Kidney epithelial cell (primary cell): ENCODE data around the genes ADI1 and CMPK2.

GRCh38 chr2:3518799-3519871 is at the start of gene ADI1:
Gene ADI1, minus strand, starts transcription at chr2:3519531.
- RAMPAGE, long total RNA: start-site peak on the minus strand at chr2:3519508-3519532, 323 and 294 reads in 2 replicates
- RRBS: under 1% methylated on average over 15 of the region's 114 CpGs

GRCh38 chr2:3557564-3558186 is 458 bp downstream of the RNASEH1 start:
- RAMPAGE, long total RNA: no peak
- RRBS: under 1% methylated on average over 17 of the region's 36 CpGs

DNA sequence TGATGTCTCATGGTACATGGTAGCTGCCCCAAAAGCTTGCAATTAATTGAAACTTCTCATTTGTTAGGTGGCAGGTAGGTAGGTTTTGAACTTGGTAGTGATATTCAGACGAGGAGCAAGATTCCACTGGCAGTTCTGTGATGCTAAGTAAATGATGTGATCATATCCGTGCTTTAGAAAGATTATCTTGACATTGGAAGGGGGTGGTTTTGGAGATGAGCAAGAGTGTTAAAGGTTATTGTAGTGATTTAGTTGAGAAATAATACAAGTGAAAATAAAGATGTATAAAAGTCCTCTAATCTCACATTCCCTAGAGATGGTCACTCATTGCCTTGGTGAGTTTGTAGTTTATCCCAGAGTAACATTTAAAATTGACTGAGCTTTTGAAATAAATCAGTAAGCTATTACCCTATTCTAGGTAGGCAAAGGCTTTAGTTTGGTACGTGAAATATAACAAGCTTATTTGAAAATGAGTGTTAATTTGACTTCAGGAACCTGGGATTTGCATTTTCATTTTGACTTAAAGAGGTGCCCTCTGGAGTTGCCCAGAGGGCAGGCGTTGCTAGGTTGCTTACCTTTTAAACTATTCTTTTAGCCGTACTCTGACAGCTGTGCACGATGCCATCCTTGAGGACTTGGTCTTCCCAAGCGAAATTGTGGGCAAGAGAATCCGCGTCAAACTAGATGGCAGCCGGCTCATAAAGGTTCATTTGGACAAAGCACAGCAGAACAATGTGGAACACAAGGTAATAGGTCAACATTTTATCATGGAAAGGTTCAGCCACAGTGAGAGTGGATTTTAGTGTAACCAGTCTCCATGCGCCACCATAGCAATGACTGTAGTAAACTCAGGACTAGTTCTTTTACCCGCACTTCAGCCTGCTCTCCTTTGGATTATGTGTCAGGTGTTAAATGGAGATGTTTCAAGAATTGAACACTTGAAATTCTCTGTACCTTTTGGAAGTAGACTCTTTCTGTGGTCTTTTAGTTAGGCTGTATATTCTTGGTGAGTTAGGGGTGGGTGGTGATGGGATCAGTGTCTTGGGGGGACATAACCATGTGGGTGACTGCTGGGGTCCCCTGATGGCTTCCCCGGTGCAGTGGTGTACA is 4.8 kb downstream of the RPS7 start:
- RAMPAGE, long total RNA: no peak
- RRBS: 86% methylated on average over 1 of the region's 13 CpGs

DNA sequence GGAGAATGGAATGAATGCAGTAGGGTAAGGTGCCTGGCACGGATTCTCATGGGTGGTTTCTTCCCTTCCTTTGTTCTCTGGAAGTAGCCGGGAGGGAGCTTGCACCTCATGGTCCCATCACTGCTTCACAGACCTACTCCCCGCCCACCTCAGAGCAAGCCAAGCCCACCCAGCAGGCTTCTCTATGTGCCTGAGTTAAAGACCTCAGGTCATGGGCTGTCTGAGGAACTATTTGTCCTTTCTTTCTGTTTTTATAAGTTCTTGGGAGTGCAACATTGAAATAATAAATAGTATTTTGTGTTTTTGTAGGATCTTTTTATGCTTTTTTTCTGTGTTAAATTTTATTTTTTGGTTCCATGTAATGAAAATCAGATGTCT is 3.6 kb downstream of the DCDC2C start:
- RAMPAGE, long total RNA: no peak
- RRBS: no CpG with 5 or more reads among the region's 3 CpGs

GRCh38 chr2:3859230-3859471 is 155.8 kb downstream of the DCDC2C start:
- RAMPAGE, long total RNA: no peak

DNA sequence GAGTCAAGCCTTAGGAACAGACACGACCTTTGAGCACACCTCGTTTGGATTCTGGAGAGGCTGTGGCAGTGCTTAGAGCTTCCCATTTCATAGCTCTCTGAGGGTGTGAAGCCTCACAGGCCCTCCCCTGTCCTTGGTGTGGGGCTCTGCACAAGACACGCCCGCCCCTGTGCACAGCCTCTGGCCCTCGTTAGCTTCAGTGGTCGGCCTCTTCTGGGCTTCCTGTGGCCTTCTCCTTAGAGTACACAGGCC is 208.5 kb downstream of the DCDC2C start:
- RAMPAGE, long total RNA: no peak
- RRBS: no CpG with 5 or more reads among the region's 6 CpGs

GRCh38 chr2:4672952-4673385 is 969.6 kb downstream of the DCDC2C start:
- RAMPAGE, long total RNA: no peak
- RRBS: no CpG with 5 or more reads among the region's 18 CpGs

GRCh38 chr2:5914841-5915208 is 222.6 kb downstream of the SOX11 start:
- RAMPAGE, long total RNA: no peak
- RRBS: no CpG with 5 or more reads among the region's 3 CpGs

DNA sequence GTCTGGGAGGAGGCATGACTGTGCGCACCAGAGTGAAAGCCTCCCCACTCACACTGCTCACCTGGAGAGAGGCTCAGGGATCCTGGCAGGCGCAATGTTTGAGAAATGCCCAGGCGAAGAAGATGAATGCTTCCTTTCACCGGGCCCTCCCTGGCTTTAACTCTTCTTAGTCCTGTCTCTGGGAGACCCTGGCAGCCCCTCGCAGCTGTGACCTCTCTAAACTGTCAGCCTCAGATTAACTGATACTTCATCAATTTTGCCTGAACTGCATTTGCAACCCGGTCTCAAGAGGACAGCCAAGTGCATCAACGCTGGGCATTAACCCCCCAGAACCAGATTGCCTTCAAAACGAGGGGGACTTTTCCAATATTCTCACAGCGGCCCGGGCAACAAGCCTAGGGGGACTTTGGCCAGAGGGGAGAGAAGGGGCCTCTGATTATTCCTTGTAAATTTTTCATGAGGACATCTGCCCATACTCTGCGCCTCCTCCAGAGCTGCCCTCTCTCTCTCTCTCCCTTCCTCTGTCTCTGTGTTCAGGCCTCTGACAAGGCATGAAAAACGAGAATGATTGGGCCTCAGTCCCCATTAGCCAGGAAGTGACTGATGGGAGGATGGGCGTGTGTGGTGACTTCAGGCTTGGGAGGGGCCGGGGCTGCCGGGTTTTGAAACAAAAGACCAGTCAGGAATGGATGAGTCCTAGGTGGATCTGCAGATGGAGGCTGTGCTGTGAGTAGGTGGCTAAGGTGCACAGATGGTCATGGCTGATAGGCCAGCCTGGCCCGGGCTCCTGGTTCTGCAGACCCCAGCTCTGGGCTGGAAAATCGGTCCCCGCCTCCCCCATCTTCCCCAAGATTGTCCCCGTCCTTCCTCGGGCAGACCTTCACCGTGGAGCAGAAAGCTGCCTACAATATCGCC is 93.6 kb downstream of the CMPK2 start:
- RAMPAGE, long total RNA: no peak
- RRBS: no CpG with 5 or more reads among the region's 22 CpGs

DNA sequence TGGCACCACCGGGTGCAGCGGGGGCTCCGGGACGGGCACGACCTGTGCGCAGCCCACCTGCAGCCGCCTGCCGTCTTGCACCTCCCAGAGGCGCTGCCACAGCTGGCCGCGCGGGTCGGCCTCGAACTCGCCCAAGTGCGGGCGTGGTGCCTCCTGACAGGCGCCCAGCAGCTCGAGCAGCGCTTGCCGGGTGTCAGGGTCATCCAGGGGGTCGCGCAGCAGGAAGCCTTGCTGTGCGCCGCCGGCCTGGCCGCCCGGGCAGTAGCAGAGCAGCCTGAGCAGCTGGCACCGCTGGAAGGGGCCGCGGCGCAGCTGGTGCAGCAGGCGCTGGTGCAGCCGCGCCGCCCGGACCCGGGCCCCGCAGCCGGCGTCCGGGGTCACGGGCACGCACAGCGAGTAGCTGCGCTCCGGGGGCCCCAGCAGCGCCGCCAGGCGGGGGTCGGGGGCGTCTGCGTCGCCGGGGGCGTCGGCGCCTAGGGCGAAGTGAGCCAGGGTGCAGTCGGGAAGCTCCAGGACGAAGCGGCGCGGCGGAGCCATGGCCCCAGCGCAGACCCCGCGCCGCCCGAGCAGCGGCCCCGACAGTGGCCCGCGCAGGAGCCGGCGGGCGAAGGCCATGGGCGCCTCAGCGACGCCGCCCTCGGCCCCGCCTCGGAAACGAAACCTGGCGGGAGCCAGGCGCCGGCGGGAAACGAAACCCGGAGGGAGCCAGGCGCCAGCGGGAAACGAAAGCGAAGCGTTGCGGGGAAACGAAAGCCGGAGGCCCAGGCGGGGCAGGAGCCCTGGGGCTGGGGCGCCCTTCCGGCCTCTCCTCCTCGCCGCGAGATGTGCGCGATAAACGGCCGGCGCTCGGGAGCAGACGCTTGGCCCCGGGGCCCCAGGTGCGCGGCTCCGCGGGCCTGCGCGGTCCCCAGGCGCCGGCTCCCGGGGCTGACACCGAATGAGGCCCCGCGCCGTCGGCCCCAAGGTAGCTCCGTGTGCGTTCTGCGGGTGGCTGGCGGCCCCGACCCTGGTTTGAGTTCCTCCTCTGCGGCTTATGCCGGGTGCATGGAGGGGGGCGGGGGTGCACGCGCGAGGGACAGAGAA is at the start of gene CMPK2:
Gene CMPK2 (minus strand): TSS at position 826 of the 1,083 bp plus-strand sequence.
- RAMPAGE, long total RNA: no peak
- RRBS: 1% methylated on average over 64 of the region's 138 CpGs

DNA sequence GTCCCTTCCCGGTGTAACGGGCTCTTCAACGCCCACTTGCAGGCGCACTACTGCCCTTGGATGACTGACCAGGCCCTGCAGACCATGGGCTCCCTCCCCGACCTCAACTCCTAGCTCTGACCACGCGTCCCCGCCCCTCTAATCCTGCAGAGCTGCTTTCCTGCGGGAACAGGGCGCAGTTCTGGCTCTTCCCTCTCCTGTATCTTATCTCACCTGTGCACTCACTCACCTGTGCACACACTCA is 380 bp upstream of the CMPK2 start:
- RAMPAGE, long total RNA: no peak
- RRBS: 2% methylated on average over 1 of the region's 10 CpGs

GRCh38 chr2:6960712-6961253 is 43.6 kb downstream of the RNF144A start:
- RAMPAGE, long total RNA: no peak
- RRBS: no CpG with 5 or more reads among the region's 6 CpGs

DNA sequence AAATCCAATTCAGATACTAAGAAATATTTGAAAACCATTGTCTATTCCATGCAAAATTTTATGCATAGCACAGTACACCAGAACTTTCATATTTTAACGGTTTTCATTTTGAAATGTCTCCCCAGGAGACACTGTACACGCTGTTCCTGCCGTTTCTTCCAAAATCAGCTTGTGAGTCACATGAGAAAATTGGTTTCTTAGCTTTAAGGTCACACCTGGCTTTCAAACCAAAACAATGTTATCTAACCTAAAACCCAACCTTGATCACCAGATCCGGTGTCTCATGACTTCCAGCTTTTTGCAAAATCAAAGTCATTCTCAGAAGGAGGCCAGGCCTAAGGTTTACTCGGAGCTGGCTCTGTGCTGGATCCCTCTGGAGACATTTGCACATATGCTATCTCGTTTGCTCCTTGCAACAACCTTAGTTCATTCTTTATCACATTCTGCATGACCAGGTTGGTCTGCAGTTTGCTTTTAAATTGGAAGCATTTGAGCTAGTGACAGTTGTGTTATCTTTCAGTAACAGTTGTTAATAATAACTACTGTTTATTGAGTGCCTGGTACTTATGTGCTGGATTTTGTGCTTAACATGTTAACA is 105.3 kb downstream of the RNF144A start:
- RAMPAGE, long total RNA: no peak
- RRBS: no CpG with 5 or more reads among the region's 6 CpGs

GRCh38 chr2:7027507-7027851 is 110.3 kb downstream of the RNF144A start:
- RAMPAGE, long total RNA: no peak
- RRBS: no CpG with 5 or more reads among the region's 3 CpGs

- RAMPAGE, long total RNA: no peak
- RRBS: 4% methylated on average over 32 of the region's 59 CpGs
Measured at GRCh38 chr2:7430901-7431837, 514.0 kb downstream of the RNF144A start.

- RAMPAGE, long total RNA: no peak
- RRBS: no CpG with 5 or more reads among the region's 4 CpGs
Measured at GRCh38 chr2:7745308-7745847, 828.2 kb downstream of the RNF144A start.

GRCh38 chr2:7879167-7879621 is 802.7 kb upstream of the ID2 start:
- RAMPAGE, long total RNA: no peak
- RRBS: no CpG with 5 or more reads among the region's 5 CpGs

DNA sequence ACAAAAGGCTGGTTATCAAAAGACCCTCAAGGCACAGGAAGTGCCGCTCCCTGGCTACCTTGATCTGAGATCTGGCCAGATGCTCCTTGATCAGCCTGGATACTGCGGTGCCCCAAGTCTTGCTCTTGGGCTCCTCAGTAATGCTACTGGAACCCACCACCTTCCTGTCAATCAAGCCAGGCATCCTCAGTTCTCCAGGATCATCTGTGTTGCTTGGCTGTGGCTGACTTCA is 703.5 kb upstream of the ID2 start:
- RAMPAGE, long total RNA: no peak
- RRBS: no CpG with 5 or more reads among the region's 2 CpGs

GRCh38 chr2:8337265-8337529 is 344.7 kb upstream of the ID2 start:
- RAMPAGE, long total RNA: no peak
- RRBS: no CpG with 5 or more reads among the region's 2 CpGs

DNA sequence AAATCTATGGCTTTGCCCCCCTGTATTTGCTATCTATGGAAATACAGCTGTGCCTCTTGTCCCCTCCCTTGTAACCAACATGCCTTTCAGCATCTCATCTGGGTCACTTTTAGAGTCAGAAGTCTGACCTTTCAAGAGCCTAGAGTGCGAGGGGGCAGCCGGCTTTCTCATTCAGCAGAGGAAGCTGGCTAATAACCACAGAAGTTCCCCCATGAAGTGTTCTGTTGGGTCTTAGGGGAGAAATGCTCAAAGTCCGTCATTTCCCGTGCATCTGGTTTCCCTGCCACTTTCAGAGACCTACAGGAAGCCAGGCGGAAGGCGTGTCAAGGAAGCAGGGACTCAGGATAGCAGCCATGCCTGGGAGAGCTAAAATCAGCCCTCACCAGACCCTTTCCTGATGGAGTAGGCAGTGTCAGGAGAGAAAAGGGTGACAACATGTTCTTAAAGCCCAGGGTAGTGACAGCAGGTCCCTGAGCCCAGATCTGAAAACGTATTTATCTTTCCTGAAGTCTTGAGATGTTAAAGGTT is 301.8 kb upstream of the ID2 start:
- RAMPAGE, long total RNA: no peak
- RRBS: no CpG with 5 or more reads among the region's 7 CpGs